ENCODE measurements around a stretch of chr1.

DNA sequence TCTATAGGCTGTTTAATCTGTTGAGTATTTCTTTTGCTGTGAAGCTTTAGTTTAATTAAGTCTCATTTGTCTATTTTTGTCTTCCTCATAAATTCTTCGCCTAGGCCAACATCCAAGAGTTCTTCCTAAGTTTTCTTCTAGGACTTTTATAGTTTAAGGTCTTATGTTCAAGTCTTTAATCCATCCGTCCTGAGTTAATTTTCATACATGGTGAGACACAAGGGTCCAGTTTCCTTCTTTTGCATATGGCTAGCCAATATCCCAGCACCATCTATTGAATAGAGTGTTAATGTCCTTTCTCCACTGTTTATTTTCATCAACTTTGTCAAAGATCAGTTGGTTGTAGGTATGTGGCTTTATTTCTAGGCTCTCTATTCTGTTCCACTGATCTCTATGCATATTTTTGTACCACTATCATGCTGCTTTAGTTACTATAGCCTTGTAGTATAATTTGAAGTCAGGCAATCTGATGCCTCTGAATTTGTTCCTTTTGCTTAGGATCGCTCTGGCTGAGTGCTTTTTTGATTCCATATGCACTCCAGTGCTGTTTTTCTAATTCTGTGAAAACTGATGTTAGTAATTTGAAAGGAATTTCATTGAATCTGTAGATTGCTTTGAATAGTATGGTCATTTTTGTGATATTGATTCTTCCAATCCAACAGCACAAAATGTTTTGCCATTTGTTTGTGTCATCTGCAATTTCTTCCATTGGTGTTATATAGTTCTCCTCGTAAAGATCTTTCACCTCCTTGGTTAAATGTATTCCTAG, 38.6 kb downstream of the FOXJ3 start:
- PRO-cap: no peak

DNA sequence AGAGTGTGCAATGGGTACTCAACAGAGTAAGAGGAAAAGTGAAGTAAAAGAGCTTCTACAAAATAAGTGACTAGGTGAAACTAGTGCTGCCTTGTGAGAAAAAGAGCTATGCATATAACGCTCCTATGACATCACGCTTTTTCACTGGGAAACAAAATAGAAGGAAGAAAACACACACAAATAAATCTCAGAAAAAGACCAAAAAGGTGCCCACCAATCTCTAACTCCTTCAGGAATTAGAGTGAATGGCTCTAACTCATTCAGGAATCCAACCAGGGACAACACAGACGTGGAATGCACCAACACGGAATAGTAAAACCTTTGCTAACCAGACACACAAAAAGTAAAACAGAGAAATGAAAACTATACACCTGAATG, 1.3 kb downstream of the FOXJ3 start:
- PRO-cap: no peak

DNA sequence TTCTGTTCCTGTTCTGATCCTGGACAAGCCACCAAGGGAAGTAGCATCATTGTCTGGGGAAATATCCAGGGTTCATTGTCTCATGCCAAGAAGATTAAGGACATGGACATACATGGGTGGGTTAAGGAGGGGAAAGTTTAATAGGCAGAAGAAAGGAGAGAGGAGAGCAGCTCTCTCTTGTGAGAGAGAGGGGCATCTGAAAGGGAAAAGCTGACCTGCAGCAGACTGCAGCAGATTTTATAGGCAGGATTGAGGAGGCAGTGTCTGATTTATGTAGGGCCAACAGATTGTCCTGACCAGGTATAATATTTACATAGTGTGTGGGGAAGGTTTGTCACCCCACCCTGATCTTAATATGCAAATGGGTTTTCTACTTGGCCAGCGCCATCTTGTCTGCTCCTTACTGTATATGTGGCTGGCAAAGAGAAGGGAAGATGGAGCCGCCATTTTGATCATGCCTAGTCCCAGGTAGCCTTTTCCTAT, 50.0 kb downstream of the CCDC30 start:
- PRO-cap: no peak

- PRO-cap: no peak
These were observed 413 bp upstream of the PPIH start for GRCh38 chr1:42657847-42658172.

- PRO-cap: unidirectional peak, plus-strand start at chr1:42692690
These were observed 10.2 kb downstream of the YBX1 start for GRCh38 chr1:42692375-42692799.

DNA sequence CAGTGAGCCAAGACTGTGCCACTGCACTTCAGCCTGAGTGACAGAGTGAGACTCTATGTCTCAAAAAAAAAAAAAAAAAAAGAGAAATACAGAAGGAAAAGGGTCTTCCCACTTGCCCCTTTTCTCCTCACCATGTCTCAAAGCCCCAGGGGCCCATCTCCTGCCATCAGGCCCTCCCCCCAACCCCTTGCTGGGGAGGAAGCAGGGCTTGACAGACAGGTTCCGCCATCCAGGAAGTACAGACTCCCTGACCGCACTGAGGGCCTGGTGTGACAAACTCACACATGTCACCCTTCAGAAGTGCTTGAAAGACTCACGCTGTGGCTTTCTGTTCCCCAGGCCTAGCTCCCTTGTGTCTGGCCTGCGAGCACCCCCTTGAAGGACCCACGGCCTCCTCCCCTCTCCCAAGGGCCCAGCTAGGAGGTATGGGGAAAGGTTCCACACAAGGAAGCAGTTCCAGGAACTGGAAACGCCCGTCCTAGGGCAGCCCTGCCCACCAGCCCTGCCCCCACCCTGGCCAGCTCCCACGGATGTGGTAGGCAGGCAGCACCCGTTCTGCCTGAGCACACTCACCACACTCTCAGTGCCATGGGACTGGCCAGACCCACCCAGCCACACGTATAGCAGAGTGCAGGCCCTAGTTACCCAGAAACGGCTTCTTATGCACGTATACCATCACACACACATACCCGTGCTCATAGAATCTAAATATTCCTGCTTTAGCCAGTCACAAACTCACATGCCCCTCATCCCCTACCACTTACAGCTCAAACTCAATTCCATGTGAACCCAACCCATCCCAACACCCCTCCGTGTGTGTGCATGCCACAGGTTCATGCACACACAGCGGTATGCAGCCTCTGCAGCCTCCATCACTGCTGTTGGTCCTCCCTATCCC, 26.7 kb downstream of the SLC2A1 start:
- PRO-cap: no peak

DNA sequence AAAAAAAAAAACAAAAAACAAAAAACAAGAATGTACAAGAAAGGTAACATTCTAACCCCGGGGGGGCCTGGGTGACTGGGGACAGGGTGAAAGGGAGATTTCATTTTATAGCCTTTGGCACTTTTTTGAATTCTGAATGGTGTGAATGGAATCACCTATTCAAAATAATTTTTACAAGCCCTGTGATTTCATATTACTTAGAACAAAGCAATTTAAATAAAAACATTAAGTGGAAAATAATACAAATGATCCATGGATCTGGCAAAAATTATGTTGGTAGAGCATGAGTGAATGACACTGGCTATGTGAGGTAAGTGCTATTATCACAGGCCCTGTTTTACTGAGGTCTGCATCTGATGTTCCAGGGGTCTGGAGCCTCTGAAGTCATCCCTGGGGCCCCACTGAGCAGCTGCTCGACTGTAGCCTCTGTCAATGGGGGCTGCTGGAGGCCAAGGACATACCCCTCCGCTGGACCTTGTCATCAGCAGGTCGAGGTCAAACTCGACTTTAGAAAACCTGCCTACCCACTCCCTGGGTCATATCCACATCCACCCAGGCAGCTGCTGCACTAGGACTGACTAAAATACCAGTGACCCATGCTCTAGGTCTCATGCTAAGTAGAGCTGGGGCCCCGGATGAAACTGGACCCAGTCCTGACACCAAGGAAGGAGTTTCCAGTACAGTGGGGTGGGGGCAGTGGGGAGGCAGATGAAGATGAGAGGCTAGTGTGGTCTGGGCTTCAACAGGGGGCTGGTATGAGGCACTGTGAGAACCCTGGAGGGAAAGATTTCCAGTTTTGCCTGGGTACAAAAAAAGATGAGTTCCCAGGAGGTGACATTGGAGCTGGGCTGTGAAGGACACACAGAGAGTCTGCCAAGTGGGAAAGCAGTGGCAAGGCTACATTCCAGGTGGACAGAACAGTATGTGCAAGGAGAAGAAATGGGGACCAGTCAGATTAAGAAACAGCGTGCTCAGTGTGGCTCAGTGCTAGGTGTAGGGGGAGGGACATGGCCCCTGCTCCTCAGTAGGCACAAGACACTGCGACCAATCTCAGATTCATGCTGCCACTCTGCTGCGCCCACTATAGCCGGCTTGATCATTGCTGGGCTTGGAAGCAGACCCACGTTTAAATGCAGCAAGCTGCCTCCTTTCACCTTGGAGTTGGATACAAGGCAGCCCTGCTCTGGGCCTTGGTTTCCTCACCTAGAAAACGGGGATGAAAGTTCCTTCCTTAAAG, 12.5 kb downstream of the SLC2A1 start:
- PRO-cap: no peak

GRCh38 chr1:42951314-42952015, 7.2 kb downstream of the SLC2A1 start:
- PRO-cap: no peak

- PRO-cap: no peak
These were observed 6.2 kb downstream of the SLC2A1 start for GRCh38 chr1:42952406-42952907.

DNA sequence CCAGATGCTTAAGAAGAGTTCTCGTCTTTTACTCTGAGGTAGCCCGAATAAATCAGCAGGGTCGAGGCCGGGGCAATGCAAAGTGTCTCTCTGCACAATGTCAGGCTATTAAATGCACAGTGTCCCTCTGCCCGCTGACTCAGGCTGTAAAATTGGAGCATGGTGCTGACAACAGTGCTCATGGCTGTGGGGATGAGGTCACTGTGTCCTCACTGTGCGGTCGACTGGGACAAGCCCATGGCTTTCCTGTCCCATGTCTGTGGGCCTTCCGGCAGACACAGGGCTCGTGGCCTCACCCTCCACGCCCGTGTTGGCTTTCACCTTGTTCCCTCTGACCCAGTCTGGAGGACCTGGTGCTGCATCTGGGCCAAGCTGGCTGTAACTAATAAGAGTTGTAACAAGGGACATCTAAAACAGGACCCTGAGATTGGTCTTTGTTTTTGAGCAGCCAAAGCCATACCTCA, 14.7 kb upstream of the SLC2A1 start:
- PRO-cap: no peak

DNA sequence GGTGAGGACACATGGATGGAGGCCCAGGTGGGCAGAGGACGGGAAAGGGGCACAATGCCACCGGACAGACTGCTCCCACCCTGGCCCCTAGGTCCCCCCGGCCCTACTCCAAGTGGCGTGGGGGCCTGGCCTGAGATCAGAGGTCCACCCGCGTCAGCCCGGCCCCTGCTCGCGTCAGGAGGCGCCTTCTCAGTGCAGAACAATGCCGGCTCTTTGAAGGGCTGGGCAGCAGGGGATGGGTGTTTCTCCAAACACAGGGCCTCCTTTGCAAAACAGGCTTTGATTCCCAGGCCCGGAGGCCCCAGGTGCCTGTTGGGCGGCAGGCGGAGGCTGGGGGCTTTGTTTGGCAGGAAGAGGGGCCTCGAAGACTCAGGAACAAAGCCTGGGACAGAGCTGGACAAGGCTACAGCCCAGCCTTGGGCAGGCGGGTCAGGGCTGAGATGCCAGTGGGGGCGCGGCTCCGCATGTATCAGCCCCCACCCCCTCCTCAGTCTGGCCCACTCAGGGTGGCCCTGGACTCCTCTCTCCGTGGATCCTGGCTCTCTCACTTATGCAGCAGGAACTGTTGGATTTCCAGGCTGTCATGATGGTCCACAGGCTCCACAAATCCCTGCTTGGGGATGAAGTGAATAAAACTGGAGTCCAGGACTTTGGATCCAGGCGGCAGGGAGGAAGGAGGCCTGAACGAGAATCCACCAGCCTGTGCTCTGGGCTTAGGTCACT, 77.4 kb upstream of the SLC2A1 start:
- PRO-cap: no peak

DNA sequence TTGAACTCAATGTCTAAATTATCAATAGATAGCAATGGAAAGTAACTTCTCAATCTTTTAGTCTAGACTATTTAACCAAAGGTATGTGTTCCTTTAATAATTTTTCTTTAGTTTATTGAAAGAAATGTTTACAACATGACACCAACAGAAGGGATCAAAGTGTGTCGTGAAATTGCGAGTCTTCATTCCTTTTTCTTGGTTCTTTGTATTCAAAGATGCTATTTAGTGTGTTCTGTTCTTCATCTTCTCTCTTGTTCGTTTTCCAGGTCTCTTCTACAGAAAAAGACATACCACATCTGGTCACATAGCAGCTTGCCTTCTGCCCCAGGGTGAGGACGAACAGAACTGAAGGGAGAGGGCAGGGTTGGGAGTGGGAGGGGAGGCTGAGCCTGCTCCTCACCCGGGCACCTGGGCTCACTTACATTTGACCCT, 7.9 kb downstream of the EBNA1BP2 start:
- PRO-cap: no peak

DNA sequence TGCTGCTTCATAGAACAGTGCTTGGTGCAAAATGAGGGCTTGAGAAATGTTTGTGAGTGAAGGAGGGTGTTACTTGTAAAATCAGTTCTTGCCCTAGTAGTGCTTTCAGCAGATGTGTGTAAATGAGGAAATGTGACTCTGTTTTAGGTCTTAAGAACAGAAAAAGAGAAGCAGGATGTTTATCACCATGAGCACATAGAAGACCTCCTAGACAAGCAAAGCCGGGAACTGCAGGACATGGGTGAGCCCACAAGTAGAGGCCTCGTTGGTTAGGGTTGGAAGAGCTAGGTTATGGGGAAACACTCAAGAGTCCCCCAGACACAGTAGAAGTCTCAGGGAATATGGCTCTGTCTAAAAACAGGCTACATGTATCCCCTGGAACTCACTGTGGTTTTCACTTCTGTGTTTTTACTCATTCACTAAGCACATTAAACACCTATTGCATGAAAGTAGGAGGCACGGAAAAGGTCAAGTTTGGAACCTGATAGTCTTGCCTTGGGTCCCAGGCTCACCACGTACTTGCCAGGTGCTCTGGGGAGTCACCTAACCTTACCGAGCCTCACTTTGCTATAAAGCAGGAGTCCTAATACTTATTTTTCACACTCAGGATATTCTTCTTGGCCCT, 48.4 kb upstream of the TMEM125 start:
- PRO-cap: no peak

- PRO-cap: no peak
These were observed 3.3 kb downstream of the TMEM125 start for GRCh38 chr1:43273122-43273455.

GRCh38 chr1:43279878-43281088, 5.1 kb downstream of the C1orf210 start:
- PRO-cap: no peak

- PRO-cap: no peak
These were observed 2.6 kb upstream of the C1orf210 start for GRCh38 chr1:43288051-43288358.

DNA sequence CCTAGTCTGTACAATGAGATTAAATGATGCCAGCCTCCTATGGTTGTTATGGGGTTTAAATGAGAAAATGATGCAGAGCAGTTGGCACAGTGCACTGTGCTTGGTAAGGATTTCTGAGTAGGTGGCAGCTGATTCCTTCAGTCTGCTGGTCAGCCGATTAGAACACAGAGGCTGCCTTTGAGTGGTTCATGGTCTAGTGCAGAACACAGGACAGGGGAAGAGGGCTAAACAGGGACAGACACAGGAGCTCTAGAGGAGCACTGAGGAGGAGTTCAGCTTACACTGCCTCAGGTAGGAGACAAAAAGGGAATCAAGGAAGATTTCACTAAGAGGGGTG, 1.4 kb downstream of the TIE1 start:
- PRO-cap: no peak

DNA sequence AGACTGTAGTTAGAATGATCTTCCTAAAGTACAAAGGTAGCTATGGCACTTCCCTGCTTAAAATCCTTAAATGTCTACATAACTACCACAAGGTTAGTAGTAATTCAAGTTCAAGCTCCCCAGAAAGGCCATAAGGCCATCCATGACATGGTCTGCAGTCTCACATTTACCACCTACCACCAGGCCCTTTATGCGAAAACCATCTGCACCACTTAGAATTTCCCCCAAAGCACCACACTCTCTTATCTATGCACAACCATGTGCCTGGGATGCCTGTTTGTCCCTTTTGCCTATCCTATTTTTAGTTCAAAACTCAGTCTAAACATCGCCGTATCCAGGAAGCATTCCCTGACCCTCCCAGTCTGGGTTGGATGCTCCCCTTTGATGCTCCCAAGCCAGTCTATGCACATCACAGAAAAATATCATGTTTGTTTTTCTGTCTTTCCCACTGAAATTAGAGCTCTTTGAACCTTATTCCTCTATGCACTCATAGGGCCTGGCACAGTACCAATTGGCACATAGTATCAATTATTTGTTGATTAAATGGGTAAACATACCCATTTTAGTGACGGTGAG, 6.6 kb downstream of the MPL start:
- PRO-cap: no peak

- PRO-cap: no peak
These were observed 7.6 kb downstream of the MPL start for GRCh38 chr1:43345277-43345605.

DNA sequence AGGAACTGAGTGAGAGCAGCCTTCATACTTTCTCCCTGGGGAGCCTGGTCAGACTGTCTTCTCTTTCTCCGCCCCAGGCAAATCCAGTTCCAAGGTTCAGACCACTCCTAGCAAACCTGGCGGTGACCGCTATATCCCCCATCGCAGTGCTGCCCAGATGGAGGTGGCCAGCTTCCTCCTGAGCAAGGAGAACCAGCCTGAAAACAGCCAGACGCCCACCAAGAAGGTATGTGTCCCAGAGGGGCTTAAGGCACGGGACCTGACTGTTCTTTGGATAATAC, 572 bp downstream of the CDC20 start:
- PRO-cap: no peak